ENCODE measurements around a stretch of chr12.

DNA sequence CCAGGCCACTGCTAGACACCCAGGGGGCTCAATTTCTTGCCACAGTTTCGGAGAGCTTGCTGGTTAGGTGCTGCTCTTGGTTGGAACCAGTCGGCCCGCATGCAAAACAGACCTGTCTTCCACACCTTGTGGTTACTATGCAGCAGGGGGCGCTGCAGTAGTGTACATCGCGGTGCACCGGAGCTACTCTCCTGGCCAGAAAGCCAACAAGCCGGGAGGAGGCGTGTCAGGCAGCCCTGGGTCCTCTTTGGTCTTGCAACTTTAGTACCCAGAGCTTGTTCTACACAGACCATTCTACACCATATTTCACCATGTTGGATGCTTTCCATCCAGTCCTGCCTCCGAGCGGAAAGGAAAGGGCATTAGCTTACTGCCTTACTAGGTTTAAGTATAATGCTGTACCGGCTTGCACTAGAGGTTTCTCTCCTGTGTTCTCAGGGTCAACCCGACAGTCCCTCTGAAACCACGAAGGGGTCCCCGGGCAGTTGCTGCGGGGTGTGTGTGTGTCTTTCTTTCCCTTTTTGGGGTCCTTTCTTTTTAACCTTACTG is 908 bp upstream of the TMTC2 start:
- RRBS, 2 experiments, result 0 to 3% methylated on average over 4 of the region's 16 CpGs
CAGE:
- cytosol, long polyA minus RNA, result no peak
- cytosol, long polyA plus RNA, result no peak
- long polyA plus RNA, result no peak
- nucleus, long polyA minus RNA, result no peak
- nucleus, long polyA plus RNA, result no peak

- RRBS, 2 experiments, result no CpG with 5 or more reads among the region's 14 CpGs
CAGE:
- cytosol, long polyA minus RNA, result no peak
- cytosol, long polyA plus RNA, result no peak
- long polyA plus RNA, result no peak
- nucleus, long polyA minus RNA, result no peak
- nucleus, long polyA plus RNA, result no peak
Observed at GRCh38 chr12:89019394-89020131, 332.7 kb downstream of the DUSP6 start.

DNA sequence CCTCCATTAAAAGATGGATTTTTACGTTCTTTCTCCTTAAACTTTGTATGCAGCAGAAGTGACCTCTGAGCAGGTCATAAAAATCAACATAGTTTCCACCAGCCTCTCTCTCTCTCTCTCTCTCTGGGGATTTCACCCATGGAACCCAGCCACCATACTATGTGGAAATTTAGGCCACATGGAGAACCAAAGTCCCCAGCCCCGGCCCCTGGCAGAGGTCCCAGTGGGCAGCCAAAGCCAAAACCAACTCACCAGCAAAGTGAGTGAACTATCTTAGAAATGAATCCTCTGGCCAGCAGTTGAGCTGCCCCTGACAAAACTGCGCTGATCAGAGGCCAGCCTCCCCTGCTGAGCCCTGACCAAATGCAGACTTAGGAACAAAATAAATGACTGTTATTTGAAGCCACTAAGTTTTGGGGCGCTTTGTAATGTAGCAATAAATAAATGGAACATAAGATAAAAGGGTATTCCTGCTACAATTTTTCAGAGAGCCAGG is 9.1 kb downstream of the DUSP6 start:
- RRBS, 2 experiments, result no CpG with 5 or more reads among the region's 4 CpGs
CAGE:
- cytosol, long polyA minus RNA, result no peak
- cytosol, long polyA plus RNA, result no peak
- long polyA plus RNA, result no peak
- nucleus, long polyA minus RNA, result no peak
- nucleus, long polyA plus RNA, result no peak

- RRBS, 2 experiments, result no CpG with 5 or more reads among the region's 1 CpG
CAGE:
- cytosol, long polyA minus RNA, result no peak
- cytosol, long polyA plus RNA, result no peak
- long polyA plus RNA, result no peak
- nucleus, long polyA minus RNA, result no peak
- nucleus, long polyA plus RNA, result no peak
Observed at GRCh38 chr12:89390568-89391055, 38.3 kb upstream of the DUSP6 start.

GRCh38 chr12:89528170-89528917 is 2.5 kb upstream of the POC1B start:
- RRBS, 2 experiments, result no CpG with 5 or more reads among the region's 7 CpGs
CAGE:
- cytosol, long polyA minus RNA, result no peak
- cytosol, long polyA plus RNA, result no peak
- long polyA plus RNA, result no peak
- nucleus, long polyA minus RNA, result no peak
- nucleus, long polyA plus RNA, result no peak

CAGE:
- cytosol, long polyA minus RNA, result no peak
- cytosol, long polyA plus RNA, result no peak
- long polyA plus RNA, result no peak
- nucleus, long polyA minus RNA, result no peak
- nucleus, long polyA plus RNA, result start-site peak on the minus strand at chr12:89666966-89667456, 25 and 12 reads in 2 replicates
Observed at GRCh38 chr12:89666954-89667734, 41.5 kb downstream of the ATP2B1 start.

GRCh38 chr12:89701798-89702075 is 6.9 kb downstream of the ATP2B1 start:
- RRBS, 2 experiments, result no CpG with 5 or more reads among the region's 1 CpG
CAGE:
- cytosol, long polyA minus RNA, result no peak
- cytosol, long polyA plus RNA, result no peak
- long polyA plus RNA, result no peak
- nucleus, long polyA minus RNA, result no peak
- nucleus, long polyA plus RNA, result no peak

DNA sequence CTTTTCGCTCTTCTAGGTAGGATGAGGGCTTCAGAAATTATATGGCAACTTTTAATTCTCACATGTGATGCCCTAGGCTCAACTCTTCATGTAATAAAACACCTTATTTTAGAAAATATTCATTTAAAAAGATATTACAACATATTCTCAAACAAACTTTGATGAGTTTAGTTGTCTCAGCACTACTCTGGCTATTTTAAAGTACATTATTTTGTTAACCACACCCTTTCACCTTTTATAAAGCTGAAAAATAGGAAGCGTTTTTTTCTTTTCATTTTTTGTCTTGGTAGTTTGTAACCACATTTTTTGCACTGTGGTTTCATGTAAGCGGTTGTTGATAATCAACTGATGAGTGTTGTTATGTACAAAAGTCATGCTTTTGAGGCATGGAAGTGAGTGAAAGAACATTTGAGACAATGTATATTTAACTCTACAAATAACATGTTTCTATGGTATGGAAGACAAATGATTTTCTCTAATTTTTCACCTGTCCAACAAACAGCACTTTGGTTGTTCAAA is 52.1 kb upstream of the ATP2B1 start:
- RRBS, 2 experiments, result no CpG with 5 or more reads among the region's 3 CpGs
CAGE:
- cytosol, long polyA minus RNA, result no peak
- cytosol, long polyA plus RNA, result no peak
- long polyA plus RNA, result no peak
- nucleus, long polyA minus RNA, result no peak
- nucleus, long polyA plus RNA, result no peak

- RRBS, 2 experiments, result no CpG with 5 or more reads among the region's 2 CpGs
CAGE:
- cytosol, long polyA minus RNA, result no peak
- cytosol, long polyA plus RNA, result no peak
- long polyA plus RNA, result no peak
- nucleus, long polyA minus RNA, result no peak
- nucleus, long polyA plus RNA, result no peak
Observed at GRCh38 chr12:89942760-89943317, 234.2 kb upstream of the ATP2B1 start.

DNA sequence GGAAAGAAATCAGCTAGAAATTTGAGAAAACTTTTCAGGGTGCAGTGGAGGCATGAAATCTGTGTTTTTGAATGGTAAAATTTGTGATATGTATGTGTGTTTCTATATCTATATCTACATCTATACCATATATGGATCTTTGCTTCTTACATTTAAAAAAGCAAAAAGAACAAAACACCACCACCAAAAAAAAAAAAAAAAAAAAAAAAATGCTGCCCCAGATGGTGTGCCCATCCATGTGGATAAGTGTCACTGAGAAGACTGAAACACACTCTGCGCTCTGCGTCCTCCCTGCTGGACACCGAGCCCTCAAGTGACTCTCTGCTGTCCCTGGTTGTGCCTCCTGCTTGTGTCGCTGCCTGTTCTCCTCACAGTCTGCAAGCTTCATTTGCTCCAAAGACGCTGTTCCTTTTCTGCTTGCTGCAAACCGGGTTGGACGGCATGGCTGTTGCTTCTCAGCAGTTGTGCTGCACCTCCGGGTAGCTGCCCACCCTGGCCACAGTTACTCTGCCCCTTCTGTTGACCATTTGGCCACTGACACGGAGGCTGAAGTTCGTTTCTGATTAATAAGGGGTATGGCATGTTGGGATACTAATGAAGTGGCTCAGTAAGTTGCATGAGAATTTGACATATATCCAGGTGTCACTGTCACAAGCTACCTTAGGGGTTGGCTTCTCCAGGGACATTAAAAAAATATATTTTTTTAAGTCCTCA is 276.2 kb upstream of the ATP2B1 start:
- RRBS, 2 experiments, result 60% methylated on average over 3 of the region's 10 CpGs; no CpG with 5 or more reads in 1 of the 2 experiments
CAGE:
- cytosol, long polyA minus RNA, result no peak
- cytosol, long polyA plus RNA, result no peak
- long polyA plus RNA, result no peak
- nucleus, long polyA minus RNA, result no peak
- nucleus, long polyA plus RNA, result no peak

DNA sequence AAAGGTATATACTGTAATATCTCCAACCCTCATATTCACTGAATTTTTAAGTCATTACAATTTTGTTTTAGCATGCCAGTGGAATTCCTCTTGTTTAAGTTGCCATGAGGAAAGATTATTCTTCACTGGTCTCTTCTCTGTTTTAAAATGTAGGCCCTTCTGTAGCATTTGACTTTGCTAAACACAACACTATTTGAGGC is 332.3 kb downstream of the CCER1 start:
CAGE:
- cytosol, long polyA minus RNA, result no peak
- cytosol, long polyA plus RNA, result no peak
- long polyA plus RNA, result no peak
- nucleus, long polyA minus RNA, result no peak
- nucleus, long polyA plus RNA, result no peak

DNA sequence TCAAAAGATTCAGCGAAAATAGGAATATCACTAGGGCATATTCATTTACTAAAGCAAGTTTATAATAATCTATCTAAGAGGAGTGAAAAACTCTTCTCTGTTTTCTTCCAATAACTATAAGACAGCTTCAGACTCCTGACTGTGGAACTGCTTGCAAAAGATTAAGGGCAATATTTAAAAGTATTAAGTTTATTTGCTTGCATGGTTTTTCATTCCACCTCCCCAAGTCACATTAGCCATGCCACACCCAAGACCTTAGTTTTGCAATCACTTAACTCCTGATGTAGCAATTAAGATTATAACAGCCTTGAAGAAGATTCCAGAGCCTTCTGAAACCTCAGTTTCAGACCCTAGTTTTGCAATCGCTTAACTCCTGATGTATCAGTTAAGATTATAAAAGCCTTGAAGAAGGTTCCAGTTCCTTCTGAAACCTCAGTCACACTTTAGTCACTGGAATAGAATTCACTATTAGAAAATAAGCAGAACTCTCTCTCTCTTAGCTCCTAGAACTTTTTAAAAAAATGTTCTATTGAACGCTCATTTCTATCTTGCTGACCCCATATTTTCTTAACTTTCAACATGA is 42.7 kb upstream of the DCN start:
- RRBS, 2 experiments, result no CpG with 5 or more reads among the region's 3 CpGs
CAGE:
- cytosol, long polyA minus RNA, result no peak
- cytosol, long polyA plus RNA, result no peak
- long polyA plus RNA, result no peak
- nucleus, long polyA minus RNA, result no peak
- nucleus, long polyA plus RNA, result no peak

GRCh38 chr12:91552046-91552513 is 369.5 kb upstream of the DCN start:
- RRBS, 2 experiments, result no CpG with 5 or more reads among the region's 9 CpGs
CAGE:
- cytosol, long polyA minus RNA, result no peak
- cytosol, long polyA plus RNA, result no peak
- long polyA plus RNA, result no peak
- nucleus, long polyA minus RNA, result no peak
- nucleus, long polyA plus RNA, result no peak

- RRBS, 2 experiments, result no CpG with 5 or more reads among the region's 3 CpGs
CAGE:
- cytosol, long polyA minus RNA, result no peak
- cytosol, long polyA plus RNA, result no peak
- long polyA plus RNA, result no peak
- nucleus, long polyA minus RNA, result no peak
- nucleus, long polyA plus RNA, result no peak
Observed at GRCh38 chr12:91978090-91978478, 167.6 kb downstream of the BTG1 start.

DNA sequence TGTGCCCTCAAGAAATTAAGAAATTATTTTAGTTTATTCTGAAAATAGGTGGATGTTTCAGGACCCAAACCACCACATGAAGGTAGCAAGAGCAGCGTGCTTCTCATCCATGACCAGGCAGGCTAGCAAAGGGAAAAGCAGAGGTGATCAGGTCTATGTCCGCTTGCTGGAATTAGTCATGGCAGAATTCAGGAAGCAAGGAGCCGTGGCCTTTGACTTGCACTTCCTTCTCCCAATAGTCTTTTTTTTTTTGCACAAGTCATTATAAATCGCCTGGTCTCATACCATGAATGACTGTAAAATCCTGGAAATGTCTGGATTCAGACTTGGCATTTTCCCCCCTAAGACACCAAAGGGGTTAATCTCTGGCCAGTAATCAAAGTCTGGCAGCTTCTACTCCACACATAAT is 157.7 kb downstream of the BTG1 start:
- RRBS, 2 experiments, result no CpG with 5 or more reads among the region's 4 CpGs
CAGE:
- cytosol, long polyA minus RNA, result no peak
- cytosol, long polyA plus RNA, result no peak
- long polyA plus RNA, result no peak
- nucleus, long polyA minus RNA, result no peak
- nucleus, long polyA plus RNA, result no peak

DNA sequence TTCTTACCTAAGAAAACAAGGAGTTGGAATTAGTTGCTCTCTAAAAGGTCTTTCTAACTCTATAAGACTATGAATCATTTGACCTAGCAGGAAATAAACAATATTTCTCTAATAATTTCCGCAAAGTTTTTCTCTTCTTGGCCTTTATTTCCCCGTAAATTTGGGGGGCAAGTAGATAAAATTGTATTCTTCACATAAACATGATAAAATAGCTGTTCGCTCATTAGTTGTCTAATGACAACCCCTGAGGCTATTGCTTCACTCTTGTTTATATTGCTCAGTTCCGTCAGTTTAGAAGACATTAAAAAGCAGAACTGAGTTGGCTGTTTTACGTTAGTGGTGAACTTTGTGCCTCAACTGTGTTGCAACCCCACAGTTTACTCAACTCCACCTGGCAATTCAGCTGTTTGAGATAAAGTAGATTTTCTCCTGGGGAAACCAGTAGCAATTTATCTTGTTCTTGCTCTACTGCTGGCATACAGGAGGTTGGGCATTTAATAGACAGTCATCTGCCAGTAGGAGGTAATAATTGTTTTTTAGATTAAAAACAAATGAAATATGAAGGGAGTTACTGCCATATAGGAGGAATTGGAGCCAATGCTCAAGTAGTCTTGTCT is 74.6 kb downstream of the BTG1 start:
- RRBS, 2 experiments, result no CpG with 5 or more reads among the region's 5 CpGs
CAGE:
- cytosol, long polyA minus RNA, result no peak
- cytosol, long polyA plus RNA, result no peak
- long polyA plus RNA, result no peak
- nucleus, long polyA minus RNA, result no peak
- nucleus, long polyA plus RNA, result no peak

- RRBS, 2 experiments, result no CpG with 5 or more reads among the region's 1 CpG
CAGE:
- cytosol, long polyA minus RNA, result no peak
- cytosol, long polyA plus RNA, result no peak
- long polyA plus RNA, result no peak
- nucleus, long polyA minus RNA, result no peak
- nucleus, long polyA plus RNA, result no peak
Observed at GRCh38 chr12:92143141-92143592, 2.5 kb downstream of the BTG1 start.

DNA sequence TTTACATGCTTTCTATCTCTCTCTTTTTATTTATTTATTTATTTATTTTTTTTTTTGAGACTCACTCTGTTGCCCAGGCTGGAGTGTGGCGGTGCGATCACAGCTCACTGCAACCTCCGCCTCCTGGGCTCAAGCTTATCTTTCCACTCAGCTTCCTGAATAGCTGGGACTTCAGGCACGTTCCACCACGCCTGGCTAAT is 3.9 kb upstream of the BTG1 start:
- RRBS, 2 experiments, result no CpG with 5 or more reads among the region's 5 CpGs
CAGE:
- cytosol, long polyA minus RNA, result no peak
- cytosol, long polyA plus RNA, result no peak
- long polyA plus RNA, result no peak
- nucleus, long polyA minus RNA, result no peak
- nucleus, long polyA plus RNA, result no peak

DNA sequence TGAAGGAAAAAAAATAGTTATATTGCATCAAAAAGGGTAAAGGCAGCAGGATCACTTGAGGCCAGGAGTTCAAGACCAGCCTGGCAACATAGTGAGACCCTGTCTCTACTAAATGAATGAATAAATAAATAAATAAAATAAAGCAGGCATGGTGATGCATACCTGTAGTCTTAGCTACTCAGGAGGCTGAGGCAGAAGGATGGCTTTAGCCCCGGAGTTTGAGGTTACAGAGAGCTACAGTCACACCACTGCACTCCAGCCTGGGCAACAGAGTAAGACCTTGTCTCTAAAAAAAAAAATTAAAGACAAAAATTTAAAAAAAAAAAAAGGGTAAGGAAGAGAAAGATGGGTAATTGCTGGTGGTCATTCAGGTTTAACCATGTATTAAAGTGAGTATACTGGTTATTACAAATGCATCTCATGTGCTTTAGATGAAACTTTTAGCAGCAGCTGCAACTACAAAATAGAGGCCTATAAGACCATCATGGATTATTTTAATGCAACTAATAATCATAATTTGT is 202.3 kb upstream of the BTG1 start:
- RRBS, 2 experiments, result no CpG with 5 or more reads among the region's 1 CpG
CAGE:
- cytosol, long polyA minus RNA, result no peak
- cytosol, long polyA plus RNA, result no peak
- long polyA plus RNA, result no peak
- nucleus, long polyA minus RNA, result no peak
- nucleus, long polyA plus RNA, result no peak

DNA sequence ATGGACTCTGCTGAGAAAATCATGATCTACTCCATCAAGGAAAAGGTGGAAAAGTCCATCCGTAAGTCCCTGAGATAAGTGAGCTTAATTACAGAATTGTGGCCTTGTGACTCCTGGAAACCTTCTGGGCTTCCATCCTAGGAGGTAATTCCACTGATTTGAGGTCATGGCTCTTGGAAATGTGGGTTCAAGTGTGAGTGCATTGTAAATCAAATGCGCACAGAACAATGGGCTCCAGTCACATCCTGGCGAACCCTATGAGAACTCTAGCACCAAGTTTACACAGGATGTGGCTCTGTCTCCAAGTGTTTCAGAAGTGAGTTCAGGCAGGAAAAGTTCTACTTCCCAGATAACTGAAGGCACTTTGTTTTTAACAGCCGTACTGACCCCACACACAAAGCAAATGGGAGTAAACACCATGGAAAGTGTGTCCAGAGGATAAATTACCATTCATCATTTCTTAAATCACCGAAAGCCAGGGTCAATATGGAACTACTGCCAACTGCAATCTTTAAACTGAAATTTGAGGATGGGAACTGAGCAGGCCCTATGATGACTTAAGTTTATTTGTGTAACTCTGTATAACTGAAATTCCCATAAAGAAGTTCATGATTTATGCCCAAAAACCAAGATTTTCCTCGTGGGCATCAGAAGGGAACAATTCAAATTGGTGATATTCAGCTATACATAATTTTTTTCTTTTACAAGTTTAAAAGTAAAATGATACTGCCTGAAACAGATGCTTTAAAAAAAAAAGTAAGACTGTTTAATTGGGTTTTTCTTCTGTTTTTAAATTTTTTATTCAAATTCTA is 51.6 kb downstream of the PLEKHG7 start:
- RRBS, 2 experiments, result no CpG with 5 or more reads among the region's 6 CpGs
CAGE:
- cytosol, long polyA minus RNA, result no peak
- cytosol, long polyA plus RNA, result no peak
- long polyA plus RNA, result no peak
- nucleus, long polyA minus RNA, result no peak
- nucleus, long polyA plus RNA, result no peak